Measurements from ENCODE around the genes EEF1B2 and PIKFYVE.

GRCh38 chr2:206159239-206160348, at the start of gene EEF1B2:
Gene EEF1B2 (plus strand): TSS chr2:206159895.
- RRBS = 1% methylated on average over 43 of the region's 89 CpGs

GRCh38 chr2:206765723-206766470, 491 bp downstream of the FASTKD2 start:
- RRBS = no CpG with 5 or more reads among the region's 25 CpGs

DNA sequence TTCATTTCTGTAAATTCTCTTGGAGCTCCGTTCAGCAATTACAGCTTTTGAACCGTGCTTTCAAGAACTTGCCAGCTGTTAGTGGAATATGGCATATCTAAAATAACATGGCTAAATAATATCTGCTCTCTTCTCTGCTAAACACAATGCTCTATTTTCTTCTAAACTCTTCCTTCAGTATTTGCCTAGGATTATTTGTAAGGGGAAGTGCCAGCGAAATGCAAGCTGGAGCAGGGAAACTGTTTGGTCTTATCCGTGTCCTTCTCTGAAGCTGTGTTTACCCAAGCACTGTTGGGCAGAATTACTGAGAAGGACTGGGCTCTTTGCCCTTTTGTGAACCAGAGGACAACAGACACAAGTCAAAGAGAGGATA, 23.6 kb downstream of the CPO start:
- RRBS = no CpG with 5 or more reads among the region's 4 CpGs

DNA sequence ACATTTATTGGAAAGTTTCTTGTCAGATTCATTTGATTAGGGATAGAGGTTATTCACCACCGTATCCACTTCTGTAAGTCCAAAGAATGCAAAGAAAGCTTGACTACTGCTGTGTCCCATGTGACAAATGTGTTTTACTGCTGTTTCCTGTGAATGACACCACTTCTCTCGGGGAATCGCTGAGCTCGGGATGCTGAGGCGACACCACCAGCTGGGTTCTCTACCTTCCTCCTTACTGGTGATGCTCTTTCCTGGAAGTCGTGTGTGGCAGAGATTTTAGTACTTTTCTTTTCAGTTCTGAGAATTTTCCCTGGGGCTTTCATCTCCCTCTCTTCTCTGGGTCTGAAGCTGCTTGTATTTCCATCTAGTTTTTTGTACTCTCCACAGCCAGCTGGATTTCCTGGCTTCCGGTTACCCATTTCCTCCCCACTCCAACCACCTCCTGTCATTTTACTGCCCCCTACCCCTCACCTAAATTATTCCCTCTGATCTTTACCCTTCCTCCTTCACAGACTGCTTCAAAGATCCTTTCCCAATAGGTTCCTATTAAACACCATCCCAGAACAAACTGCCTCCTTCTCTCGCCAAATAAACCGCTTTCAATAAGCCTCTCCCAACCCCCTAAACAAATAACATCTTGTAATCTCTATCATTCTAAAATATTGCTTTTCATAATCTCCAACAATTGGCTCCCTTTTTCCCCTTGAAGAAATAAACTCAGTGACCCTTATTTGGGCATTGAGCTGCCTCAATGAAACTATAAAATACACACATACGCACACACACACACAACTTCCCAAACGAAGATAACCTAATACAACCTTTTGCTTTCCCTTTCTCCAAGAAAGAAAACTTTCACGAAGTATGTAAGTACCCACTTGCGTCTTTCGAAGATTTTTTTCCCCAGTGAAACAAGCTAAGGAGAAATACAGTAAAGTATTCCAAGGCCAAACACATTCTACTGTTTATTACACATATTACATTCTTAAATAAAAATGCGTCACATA, 91.3 kb downstream of the KLF7 start:
- RRBS = no CpG with 5 or more reads among the region's 15 CpGs

DNA sequence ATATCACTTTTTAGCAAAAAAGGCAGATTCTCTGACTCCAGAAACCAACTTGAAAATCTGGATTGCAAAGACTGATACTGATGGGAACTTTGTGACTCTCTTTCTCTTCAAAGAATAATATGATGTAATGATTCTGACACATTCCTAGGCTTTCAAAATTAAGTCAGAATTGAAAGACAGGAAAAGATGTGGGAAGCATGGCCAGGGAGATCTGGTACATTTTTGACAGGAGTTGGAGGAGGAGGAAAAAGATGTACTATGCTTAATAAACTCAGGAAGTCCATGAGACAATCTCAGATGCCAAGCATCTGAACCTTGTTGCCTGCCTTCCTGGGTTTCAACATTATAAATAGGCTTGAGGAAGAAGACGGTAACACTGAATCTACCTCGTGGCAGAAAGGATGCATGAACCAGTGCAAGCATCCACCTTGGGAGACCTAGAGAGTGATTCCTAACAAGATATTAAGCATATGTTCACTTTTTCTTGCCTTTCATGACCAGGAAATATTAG, 34.1 kb downstream of the KLF7 start:
- RRBS = no CpG with 5 or more reads among the region's 2 CpGs

- RRBS = no CpG with 5 or more reads among the region's 19 CpGs
Observed at GRCh38 chr2:207133486-207134787, 31.8 kb downstream of the KLF7 start.

- RRBS = no CpG with 5 or more reads among the region's 2 CpGs
Observed at GRCh38 chr2:207141563-207141859, 24.2 kb downstream of the KLF7 start.

- RRBS = no CpG with 5 or more reads among the region's 5 CpGs
Observed at GRCh38 chr2:207165354-207165511, 515 bp downstream of the KLF7 start.

DNA sequence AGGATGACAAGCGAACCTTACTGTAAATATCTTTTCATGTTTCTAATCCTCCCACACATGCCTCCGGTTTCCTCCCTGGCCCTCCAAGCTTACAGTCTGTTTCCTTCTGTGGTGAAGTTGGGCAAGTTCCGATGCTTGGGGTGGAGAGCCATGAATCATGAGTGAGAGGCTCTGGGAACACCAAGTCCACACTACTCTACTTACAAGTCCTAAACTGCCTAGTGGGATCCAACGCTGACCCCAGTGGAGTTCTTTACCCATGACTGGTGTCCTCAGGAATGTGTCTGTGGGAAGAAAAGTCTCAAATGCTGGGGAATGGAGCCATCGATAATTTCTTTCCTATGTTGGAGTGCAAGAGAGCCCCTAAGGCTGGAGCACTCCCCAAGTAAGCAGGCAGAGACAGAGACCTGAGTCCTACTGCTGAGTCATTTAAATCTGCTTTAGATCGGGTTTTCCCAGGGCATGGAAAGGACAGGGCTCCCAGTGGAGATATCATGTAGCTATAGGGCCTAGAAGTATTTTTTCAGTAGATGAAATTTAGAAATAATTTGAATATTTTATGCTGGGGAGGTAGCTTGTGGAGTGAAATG, 73.5 kb upstream of the KLF7 start:
- RRBS = no CpG with 5 or more reads among the region's 6 CpGs

DNA sequence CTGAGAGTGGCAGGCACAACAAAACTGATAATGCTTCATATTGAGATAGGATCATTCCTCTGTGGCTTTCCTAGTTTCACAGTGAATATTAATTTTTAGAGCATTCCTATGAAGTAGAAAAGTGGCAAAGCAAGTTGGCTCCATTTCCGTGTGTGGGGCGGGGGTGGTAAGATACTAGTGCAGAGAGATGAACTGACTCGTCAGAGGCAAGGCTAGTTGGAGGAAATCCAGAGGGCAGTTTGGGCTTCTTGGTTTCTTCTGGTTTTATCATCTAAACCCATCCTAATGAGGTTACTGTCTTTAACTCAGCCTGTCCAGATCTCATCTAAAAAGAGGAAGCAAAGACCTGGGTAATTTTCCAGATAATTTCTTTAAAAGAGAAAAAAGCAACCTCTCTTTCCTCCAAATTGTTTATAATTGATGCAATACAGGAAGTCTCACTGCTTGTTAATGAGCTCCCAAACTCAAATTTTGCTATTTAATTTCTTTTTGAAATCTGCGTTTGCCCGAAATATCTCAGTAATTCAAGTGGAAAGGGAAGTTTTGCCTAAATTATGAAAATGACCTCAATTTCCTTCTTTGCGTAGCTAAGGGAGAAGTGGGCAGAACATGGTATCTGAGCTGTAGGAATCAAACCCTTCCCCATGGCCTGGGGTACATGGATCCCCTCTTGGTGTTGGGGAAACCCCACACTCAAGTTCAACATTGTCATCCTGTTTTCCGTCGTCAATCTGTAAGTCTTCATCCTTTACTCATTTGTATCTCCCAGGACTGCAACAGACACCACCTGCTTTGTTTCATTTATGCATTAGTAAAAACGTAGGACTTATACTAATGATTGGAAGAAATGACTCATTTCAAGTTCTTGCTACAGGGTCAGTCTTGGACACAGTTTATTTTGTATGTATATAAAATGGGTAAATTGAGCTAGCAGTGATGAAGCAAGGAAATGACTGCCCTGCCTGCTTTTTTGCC, 89.0 kb upstream of the KLF7 start:
- RRBS = no CpG with 5 or more reads among the region's 9 CpGs

- RRBS = no CpG with 5 or more reads among the region's 3 CpGs
Observed at GRCh38 chr2:207337098-207337506, 171.4 kb upstream of the KLF7 start.

GRCh38 chr2:207625632-207626374, 609 bp upstream of the METTL21A start:
- RRBS = no CpG with 5 or more reads among the region's 58 CpGs

GRCh38 chr2:207711267-207711423, 295 bp upstream of the CCNYL1 start:
- RRBS = 4% methylated on average over 1 of the region's 14 CpGs

GRCh38 chr2:207802685-207803084, 33.0 kb upstream of the FZD5 start:
- RRBS = no CpG with 5 or more reads among the region's 6 CpGs

- RRBS = no CpG with 5 or more reads among the region's 23 CpGs
Observed at GRCh38 chr2:207827970-207829038, 58.6 kb upstream of the FZD5 start.

DNA sequence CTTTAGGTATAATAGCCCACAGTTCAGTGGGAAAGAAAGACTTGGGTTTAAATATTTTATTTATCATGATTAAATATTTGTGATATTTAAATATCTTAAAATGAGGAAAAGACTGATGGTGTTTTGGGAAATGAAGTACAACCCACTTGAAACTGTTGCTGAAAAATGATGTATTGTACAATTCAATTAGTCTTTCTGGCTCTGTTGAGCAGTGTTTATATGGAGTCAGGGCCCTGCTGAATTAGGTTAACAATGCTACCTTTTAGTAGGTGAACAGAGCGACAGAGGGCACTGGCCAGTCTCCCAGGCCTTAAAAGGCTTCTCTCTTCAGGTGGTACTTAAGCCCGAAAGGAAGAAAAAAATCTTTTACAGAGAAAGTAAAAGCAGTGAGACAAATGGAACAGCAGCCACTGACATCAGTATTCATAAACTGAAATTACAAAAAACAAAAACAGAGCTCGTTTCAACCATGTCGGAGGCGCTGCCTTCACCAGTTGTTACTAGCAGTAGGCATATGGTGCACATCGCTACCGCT, 91.9 kb downstream of the PLEKHM3 start:
- RRBS = no CpG with 5 or more reads among the region's 7 CpGs

- RRBS = no CpG with 5 or more reads among the region's 4 CpGs
Observed at GRCh38 chr2:207935856-207936386, 89.4 kb downstream of the PLEKHM3 start.

GRCh38 chr2:208265754-208266926, at the start of gene PIKFYVE:
Gene PIKFYVE (plus strand): TSS chr2:208266255.
- RRBS = 3% methylated on average over 12 of the region's 62 CpGs

DNA sequence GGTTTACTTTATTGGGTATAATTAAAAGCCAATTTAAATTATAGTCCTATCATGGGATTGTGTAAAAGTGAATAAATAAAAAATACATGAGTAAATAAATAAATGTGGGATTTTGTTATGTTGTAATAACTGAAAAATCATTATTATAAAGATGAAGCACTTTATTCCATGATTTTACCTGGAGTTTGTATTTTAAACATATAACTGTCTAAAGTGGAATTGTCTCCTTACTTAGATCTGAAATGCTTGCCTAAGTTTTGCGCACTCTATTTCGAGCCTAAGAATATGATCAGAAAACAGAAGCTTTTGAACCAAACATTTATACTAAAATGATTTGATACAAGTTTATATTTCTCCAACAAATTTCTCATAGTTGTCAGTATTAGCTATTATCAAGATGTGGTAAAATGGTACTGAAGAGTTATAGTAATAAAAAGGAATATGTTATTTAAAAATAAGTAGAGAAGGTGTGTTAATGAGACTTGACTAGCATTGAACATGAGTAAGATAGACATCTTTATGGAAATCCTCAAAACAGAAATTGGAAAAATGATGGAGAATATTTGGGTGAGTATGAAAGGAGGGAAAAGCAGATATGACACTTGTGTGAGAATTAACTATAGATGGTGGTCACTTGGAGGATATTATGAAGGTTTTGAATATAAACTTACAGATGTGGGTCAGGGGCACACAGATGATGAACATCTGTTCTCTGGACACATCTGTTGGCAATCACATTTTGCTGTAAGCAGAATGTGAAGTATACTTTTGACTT, 39.8 kb downstream of the PIKFYVE start:
- RRBS = no CpG with 5 or more reads among the region's 2 CpGs

- RRBS = no CpG with 5 or more reads among the region's 3 CpGs
Observed at GRCh38 chr2:208312764-208313159, 46.7 kb downstream of the PIKFYVE start.